Mammary epithelial cell (primary cell): Measurements from ENCODE around the genes TBC1D10B, ZNF785 and ZNF629.

GRCh38 chr16:30208919-30209399 is 9.9 kb downstream of the SULT1A3 start:
- CAGE, long polyA plus RNA, result no peak
- RRBS, result no CpG with 5 or more reads among the region's 6 CpGs

DNA sequence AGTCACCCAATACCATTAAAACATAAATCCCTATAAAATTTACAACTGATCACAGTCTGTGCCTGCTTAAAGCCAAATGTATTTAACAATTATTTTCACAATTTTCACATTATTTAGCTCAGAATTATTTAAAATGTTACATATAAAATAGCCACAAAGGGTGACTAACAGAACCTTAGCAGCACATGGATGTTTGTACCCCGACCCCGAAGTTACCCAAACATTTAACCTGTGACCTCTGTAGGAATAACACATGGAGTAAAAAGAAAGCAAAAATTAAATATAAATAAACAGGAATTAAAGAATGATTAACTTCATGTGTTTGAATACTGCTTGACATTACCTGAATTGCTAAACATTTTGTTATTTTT is 27.9 kb upstream of the NPIPB13 start:
- CAGE, long polyA plus RNA, result no peak
- RRBS, result no CpG with 5 or more reads among the region's 2 CpGs

DNA sequence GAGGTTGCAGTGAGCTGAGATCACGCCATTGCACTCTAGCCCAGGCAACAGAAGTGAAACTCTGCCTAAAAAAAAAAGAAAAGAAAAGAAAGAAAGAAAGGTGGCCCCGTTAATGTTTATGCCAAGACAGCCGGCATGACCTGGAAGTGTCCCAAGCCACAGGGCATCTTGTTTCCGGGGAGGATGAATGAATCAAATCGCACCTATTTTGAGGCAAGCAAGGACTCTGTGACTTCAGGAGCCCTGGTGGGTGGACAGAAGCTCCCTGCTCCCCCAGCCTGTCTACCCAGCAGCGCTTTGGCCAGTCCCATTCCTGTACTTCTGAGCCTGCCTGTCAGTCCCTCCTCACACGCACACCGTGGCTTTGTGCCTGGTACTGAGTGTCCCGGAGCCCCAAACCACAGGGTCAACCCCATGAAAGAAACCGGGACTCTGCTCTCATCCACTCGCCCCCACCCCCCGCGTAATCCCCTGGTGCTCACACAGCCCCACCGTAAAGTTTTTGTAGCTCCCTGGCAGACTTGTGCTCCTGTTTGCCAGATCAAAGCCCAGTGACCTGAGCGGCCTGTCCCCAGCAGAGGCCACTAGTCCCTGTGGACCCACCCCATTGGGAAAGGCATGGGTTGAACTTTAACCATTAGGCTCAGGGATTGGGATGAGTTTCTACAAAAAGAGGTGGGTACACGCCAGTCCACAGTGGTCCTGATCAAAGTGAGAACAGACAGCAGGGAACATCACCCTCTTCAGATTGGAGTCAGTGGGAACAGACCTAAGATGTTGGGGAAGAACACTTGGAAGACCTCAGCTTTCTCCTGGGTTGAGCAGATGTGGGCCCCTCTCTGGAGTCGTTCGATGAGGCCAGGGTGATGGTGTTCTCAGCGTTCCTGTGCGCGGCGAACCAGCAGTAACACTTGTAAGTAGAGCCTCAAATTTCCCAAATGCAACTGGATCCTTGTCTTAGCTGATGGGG is 19.2 kb downstream of the CD2BP2 start:
- CAGE, long polyA plus RNA, result no peak
- RRBS, result 10% methylated on average over 1 of the region's 22 CpGs

GRCh38 chr16:30356225-30357097 is 1.4 kb upstream of the CD2BP2 start:
- CAGE, long polyA plus RNA, result no peak
- RRBS, result no CpG with 5 or more reads among the region's 15 CpGs

- CAGE, long polyA plus RNA, result no peak
- RRBS, result 2% methylated on average over 5 of the region's 46 CpGs
Measured at GRCh38 chr16:30370351-30370841, at the start of gene TBC1D10B. Gene TBC1D10B (minus strand): TSS chr16:30370494.

GRCh38 chr16:30395665-30395848 is 337 bp downstream of the ZNF48 start:
- CAGE, long polyA plus RNA, result no peak
- RRBS, result 1% methylated on average over 18 of the region's 23 CpGs

- CAGE, long polyA plus RNA, result no peak
- RRBS, result 2% methylated on average over 13 of the region's 68 CpGs
Measured at GRCh38 chr16:30584776-30585983, at the start of gene ZNF785. Gene ZNF785 (minus strand): TSS chr16:30585697.

DNA sequence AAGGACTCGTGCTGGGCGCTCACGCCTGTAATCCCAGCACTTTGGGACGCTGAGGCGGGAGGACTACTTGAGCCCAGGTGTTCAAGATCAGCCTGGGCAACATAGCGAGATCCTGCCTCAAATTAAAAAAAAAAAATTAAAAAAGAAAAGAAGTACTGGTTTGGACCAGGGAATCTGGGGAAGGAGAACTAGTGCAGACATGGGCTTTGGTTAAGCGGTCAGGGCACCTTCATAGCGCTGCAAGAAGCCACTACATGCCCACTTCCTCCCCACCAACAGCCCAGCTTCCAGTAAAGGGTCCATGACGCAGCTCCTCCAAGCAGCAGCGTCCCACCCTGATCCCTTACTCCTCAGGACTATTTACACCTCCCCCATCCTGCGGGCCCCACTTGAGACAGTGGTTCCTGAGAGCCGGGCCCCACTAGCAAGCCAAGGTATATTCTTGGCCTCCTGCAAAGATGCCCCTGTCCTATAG is 1.1 kb upstream of the PRR14 start:
- CAGE, long polyA plus RNA, result no peak
- RRBS, result no CpG with 5 or more reads among the region's 12 CpGs

- CAGE, long polyA plus RNA, result no peak
- RRBS, result under 1% methylated on average over 7 of the region's 108 CpGs
Measured at GRCh38 chr16:30697767-30698930, 822 bp upstream of the SRCAP start.

DNA sequence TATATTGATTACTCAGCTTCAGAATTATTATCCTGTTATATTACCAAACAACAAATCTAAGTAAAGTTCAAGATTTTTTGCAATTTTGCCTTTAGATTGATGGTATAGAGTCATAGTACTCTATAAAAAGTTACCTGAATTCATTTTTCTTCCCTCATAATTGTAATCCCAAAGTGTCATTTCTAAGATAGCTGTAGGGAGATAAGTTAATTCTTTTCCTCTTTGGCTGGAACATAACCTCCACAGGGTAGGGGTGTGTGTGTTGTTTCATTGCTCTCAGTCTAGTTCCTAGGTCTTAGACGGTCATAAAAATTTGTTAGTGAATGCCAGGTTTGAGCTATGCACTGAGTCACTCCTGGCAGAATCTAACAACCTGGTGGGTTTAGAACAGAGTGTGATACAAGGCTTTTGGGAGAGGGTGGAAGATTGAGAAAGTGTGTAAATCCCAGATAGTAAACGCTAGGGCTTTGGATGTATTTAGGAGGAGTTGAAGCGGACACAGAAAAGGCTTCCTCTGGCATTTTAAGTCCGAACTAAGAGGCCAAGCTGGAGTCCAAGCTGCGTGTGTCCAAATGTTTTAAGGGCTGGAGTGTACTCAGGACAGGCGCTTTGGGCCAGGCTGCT is 903 bp upstream of the PHKG2 start:
- CAGE, long polyA plus RNA, result no peak
- RRBS, result no CpG with 5 or more reads among the region's 6 CpGs

DNA sequence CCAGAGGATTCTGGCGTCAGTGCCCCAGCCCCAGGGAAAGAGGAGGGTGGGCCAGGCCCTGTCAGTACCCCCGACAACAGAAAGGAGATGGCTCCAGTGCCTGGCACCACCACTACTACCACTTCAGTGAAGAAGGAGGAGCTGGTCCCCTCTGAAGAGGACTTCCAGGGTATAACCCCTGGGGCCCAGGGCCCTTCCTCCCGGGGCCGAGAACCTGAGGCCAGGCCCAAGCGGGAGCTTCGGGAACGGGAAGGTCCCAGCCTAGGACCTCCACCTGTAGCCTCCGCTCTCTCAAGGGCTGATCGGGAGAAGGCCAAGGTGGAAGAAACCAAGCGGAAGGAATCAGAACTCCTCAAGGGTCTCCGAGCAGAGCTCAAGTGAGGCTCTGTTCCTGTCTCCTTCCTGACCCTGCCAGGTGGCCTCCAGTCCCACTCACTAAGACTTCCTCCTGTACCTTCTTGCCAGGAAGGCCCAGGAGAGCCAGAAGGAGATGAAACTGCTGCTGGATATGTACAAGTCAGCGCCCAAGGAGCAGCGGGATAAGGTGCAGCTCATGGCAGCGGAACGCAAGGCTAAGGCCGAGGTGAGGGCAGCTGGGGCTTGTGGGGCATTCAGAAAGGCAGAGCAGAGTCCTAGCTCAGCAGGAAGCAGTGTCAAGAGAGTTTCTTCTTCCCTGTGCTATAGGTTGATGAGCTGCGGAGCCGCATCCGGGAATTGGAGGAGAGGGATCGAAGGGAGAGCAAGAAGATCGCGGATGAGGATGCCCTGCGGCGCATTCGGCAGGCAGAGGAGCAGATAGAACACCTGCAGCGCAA is 6.2 kb downstream of the RNF40 start:
- CAGE, long polyA plus RNA, result no peak
- RRBS, result no CpG with 5 or more reads among the region's 26 CpGs

- CAGE, long polyA plus RNA, result no peak
- RRBS, result 2% methylated on average over 3 of the region's 28 CpGs
Measured at GRCh38 chr16:30787086-30787837, at the start of gene ZNF629. Gene ZNF629 (minus strand): TSS chr16:30787205.

GRCh38 chr16:30949614-30950733 is 1.1 kb downstream of the ORAI3 start:
- CAGE, long polyA plus RNA, result no peak
- RRBS, result no CpG with 5 or more reads among the region's 25 CpGs

- CAGE, long polyA plus RNA, result no peak
- RRBS, result no CpG with 5 or more reads among the region's 19 CpGs
Measured at GRCh38 chr16:30966652-30967269, 9.2 kb downstream of the SETD1A start.

DNA sequence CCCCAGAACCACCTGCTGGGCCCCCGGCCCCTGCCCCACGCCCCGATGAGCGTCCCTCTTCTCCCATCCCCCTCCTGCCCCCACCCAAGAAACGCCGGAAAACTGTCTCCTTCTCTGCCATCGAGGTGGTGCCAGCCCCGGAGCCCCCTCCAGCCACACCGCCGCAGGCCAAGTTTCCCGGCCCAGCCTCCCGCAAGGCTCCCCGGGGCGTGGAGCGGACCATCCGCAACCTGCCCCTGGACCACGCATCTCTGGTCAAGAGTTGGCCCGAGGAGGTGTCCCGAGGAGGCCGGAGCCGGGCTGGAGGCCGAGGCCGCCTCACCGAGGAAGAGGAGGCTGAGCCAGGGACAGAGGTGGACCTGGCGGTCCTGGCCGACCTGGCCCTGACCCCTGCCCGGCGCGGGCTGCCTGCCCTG is 5.8 kb upstream of the HSD3B7 start:
- CAGE, long polyA plus RNA, result no peak
- RRBS, result 89% methylated on average over 21 of the region's 29 CpGs

GRCh38 chr16:31082683-31083856 is 5.7 kb downstream of the PRSS53 start:
- CAGE, long polyA plus RNA, result no peak
- RRBS, result no CpG with 5 or more reads among the region's 18 CpGs

- CAGE, long polyA plus RNA, result no peak
- RRBS, result no CpG with 5 or more reads among the region's 9 CpGs
Measured at GRCh38 chr16:31132618-31132994, 2.9 kb downstream of the PRSS8 start.

- CAGE, long polyA plus RNA, result no peak
- RRBS, result 4% methylated on average over 1 of the region's 16 CpGs
Measured at GRCh38 chr16:31134575-31135381, 749 bp downstream of the PRSS8 start.

- CAGE, long polyA plus RNA, result no peak
- RRBS, result 1% methylated on average over 7 of the region's 78 CpGs
Measured at GRCh38 chr16:31142361-31143011, 7.0 kb upstream of the PRSS8 start.

DNA sequence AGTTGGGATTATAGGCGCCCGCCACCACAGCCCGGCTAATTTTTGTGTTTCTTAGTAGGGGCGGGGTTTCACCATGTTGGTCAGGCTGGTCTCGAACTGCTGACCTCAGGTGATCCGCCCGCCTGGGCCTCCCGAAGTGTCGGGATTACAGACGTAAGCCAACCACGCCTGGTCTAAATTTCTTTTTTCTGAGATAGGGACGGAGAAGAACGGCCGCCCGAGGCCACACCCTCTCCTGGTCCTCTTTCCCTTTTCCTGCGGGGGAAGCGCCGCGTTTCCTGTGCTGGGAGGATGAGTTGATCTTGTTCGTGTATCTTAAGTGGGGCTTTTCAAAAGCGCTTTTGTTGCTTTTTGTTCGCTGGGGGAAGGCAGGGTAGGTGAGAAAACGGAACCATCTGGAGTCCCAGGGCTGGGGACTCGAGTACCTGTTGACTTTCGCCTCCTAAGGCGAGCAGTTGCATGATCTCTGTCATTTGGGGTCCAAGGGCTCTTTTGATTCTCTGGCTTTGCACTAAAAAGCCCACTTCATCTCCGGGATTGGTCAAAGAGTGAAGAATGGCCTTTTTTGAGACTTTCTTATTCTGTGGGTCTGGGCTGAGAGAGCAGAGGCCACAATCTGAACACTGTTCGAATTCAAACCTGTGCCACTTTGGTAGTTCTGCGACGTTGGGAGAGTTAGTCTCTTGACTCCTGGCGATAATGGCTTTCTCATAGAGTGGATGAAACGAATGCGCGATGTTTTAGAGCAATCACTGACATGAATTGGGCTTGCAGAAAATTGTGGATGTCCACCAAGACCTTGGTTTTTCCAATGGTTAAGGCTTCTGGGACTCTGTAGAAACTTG is 1.3 kb downstream of the FUS start:
- CAGE, long polyA plus RNA, result no peak
- RRBS, result no CpG with 5 or more reads among the region's 34 CpGs